Daoy (cell line): ENCODE measurements around a stretch of chr18.

- RAMPAGE, long total RNA, result no peak
These were observed 127.8 kb downstream of the CTIF start for GRCh38 chr18:48666424-48667206.

- RAMPAGE, long total RNA, result no peak
These were observed 88.1 kb downstream of the SMAD7 start for GRCh38 chr18:48862569-48863088.

GRCh38 chr18:48878827-48879615 lies 71.7 kb downstream of the SMAD7 start:
- RAMPAGE, long total RNA, result no peak

DNA sequence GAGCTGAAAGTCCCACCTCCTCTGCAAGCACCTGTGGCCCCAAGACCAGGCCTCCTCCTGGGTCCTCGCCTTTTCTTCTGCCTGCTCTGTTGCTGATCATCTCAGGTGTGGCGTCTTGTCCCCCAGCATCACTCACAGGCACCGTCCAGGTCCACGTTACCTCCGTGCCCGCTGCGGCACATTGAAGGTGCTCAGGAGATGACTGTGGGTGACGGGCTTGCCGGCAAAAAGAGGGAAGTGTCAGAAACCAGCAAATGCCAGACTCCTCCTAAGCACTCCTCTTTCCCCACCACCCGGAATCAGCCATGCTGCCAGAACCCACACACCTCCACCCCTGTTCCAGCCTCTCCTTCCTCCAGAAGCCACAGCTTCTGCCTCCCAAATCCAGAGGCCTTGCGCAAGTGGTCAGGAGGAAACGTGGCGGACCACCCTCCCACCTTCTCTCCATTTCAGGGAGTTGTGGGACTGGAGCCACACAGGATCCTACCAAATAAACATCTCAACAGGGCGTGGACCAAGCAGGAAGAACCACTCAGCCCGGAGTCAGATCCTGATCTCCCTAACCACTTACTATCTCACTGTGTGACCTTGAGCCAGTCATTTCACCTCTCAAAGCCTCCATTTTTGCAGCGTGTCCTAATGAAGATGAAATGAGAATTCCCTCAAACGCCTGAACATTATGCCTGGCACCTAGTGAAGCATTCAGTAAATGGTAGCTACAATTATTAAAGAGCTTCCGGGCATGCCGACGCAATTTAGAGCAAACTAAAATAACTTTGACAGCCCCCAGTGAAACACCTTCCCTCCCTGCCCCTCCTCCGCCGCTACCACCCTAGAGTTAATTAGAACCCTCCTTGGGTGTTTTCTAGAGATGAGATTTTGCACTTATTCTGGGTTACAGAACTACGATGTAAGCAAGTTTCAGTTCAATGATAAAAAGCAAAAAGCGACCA lies 33.0 kb downstream of the SMAD7 start:
- RAMPAGE, long total RNA, result no peak

GRCh38 chr18:48920838-48921596 lies 29.7 kb downstream of the SMAD7 start:
- RAMPAGE, long total RNA, result no peak

DNA sequence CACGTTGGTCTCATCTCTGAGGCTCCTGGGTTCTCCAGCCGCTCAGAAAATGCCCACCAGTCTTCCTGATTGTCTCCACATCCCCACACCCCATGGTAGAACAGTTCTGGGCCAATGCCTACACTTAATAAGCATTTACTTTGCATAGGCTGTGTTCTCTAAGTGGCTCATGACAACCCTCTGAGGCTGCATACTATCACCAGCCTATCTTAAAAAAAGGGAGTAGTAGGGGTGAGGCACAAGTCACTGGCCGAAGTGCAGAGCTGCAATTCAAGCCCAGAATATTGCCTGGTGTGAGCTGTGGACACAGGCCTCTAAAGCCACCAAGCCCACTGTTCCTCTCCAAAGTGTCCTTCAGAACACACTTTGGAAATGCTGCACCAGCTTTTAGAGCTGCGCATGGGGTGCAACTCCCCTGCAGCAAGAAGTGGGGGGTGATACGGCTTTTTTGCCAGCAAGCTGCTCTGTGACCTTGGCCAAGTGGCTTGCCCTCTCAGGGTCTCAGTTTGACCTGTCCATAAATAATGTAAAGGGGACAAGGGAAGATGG lies 23.0 kb downstream of the SMAD7 start:
- RAMPAGE, long total RNA, result no peak

DNA sequence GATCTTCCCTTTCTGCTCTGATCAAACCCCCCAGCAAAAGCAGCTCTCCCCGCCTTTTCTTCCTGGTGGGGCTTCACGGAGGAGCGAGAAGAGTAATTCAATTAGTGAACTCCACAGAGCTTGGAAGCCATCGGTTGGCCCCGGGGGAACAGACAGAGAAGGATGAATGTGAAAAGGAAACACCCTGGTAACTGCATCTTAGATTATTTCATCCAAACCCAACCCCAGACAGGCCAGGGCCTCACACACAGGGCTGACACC lies 18.3 kb downstream of the SMAD7 start:
- RAMPAGE, long total RNA, result no peak

DNA sequence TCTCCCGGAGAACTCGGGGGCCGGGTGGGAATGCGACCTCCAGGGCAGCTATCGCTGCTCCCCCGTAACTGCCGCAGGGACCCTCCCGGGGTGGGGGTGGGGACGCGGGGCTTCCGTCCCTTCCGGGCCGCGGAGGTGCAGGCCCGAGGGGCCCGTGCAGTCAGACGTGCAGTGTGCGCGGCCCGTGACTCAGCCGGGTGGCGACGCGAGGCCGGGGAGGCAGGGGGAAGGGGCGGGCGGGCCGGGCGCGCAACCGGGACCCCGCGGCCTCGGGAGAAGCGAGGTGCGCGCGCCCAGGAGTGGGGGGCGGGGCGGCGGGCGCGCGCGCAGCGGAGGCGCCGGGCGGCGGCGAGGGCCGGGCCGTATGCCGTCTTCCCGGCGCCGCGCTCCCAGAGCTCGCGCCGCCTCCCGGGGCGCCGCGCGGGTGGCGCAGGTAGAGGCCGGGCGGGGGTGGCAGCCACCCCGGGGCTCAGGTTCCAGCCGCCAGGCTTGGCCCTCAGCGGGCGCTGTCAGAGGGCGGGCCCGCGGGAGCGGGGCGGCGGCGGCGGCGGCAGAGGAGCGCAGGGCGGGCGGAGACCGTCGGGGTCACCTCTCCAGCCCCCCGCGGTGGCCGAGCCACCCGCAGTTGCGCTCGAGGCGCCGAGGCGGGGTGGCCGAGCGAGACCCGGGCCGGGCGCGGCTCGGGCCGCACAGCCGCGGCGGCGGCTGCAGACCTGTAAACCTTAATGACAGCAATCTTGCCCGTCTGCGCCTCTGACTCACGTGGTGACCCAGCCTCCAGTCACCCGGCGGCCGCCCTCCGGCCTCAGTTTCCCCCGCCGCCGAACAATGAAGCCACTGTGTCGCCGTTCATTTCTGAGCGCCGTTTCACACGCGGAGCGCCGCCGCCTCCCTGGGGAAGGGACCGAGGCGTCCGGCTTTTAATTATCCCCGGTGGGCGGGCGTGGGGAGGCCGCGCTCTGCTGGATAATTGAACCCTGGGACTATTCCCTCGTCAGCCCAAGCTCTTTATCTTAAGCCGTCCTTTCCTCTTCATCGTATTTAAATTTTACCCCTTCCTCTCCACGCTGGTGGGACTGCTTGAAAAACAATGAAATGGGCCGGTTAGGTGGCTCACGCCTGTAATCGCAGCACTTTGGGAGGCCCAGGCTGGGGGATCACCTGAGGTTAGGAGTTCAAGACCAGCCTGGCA lies 25.3 kb upstream of the SMAD7 start:
- RAMPAGE, long total RNA, result no peak

DNA sequence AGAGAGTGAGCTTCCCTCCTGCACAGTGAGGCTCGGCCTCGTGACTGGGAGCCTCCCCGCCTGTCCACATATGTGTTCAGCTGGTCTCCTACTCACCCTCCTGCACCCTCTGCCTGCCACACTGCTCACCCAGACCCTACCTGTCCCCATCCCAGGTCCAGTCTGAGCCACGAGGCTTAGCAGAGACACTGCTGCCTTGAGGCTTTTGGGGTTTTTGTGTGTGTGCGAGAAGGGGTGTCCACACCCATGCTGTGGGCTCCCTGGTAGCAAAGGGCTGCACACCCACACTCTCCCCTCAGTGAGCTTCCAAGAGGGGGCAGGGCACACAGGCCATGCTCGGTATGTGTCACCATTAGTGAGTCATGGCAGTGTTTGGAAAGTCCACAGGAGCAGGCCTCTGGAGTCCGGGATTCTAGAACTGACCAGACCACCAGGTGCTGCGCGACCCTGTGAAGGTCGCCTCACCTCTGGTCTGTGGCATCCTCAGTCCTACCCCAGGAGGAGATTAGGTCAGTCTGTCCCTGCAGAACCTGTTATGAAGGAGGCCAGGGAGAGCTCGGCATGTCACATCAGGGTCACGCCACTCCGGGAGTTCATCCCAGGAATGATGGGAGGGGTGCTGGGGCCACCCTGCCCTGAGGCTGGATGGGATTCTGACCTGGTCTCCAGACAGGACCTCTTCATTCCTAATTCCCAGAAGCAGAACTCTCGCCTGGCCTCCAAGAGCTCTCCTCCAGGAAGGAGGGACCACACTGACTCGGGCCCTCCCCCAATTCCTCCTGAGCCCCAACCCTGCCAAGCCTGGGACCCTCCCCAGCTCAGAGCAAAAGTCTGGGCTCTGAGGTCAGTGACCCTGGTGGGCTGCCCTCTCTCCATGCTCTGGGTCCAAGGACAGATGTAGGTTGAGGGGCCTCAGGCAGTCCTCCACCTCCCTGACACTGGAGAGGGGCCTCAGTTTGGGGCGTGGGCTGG lies 40.0 kb upstream of the SMAD7 start:
- RAMPAGE, long total RNA, result no peak

- RAMPAGE, long total RNA, result no peak
These were observed 70.7 kb upstream of the SMAD7 start for GRCh38 chr18:49021327-49022034.

GRCh38 chr18:49052531-49053369 lies 102.0 kb upstream of the SMAD7 start:
- RAMPAGE, long total RNA, result no peak

DNA sequence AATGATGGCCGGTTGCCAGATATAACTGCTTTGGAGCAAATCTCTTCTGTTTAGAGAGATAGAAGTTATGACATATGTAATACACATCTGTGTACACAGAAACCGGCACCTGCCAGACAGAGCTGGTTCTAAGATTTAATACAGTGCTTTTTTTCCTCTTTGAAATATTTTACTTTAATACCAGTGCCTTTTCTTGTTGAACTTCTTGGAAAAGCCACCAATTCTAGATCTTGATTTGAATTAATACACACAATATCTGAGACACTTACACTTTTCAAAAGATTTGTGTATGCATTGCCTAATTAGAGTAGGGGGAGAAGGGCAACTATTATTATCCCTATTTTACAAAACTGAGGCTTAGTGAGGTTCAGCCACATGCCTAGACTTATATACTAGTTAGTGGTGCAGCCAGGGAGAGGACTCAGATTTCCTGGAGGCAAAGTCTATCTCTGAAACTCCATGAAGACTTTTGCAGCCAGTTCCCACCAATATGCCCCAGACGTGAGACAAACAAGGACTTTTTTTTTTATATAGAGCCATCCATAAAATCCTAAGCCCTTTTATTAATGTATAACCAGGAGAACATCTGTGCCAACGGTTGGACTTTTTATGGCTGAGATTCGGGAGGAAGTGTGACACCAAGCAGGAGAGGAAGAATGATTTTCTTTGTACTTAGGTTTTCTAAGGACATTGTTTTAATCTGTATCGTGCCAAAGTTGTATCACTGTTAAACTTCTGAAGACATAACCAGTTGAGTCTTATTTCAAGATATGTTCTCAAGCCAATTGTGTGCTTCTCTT lies 29.8 kb downstream of the LIPG start:
- RAMPAGE, long total RNA, result no peak

DNA sequence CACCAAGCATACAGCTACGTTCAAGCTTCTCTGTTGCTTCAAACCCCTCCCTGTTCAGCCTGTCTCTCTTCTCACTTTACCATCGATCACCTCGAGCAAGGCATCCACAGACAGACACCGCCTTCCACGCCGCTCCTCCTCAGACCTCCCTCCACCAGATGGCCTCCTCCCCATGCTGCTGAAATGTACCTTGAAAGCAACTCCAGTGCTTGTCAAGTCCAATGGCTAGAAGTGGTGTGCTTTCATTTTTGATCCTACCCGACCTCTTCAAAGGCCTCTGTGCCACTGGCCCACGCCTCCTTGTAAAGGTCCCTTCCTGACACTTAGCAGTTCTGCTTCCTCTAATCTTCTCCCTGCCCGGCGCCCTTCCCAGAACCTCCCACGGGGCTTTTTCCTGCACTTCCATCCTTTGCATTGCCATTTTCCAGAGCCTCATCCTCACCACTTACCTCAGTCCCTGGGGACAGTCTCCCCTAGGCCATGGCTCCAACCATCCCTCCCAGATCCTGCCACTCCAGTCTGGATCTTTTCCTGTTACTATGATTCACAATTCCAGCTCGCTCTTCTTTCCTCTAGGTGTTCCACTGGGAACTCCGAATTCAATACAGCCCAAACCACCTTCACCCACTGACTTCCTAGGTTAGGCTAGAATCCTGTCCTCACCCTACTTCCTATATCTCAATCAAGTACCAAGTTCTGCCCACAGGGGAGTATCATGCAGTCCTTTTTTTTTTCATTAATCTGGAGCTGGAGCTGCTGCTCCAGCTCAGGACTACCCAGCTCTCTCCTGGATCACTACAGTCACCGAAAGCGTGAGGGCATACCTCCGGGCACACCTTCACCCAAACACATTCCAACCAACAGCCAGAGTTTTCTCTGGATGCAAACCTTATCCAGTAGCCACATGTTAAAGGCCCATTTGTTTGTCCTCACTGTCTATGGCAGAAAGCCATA lies 131.7 kb upstream of the ACAA2 start:
- RAMPAGE, long total RNA, result no peak

GRCh38 chr18:50127619-50128124 lies 67.3 kb downstream of the MYO5B start:
- RAMPAGE, long total RNA, result no peak

- RAMPAGE, long total RNA, result no peak
These were observed 66.2 kb downstream of the MYO5B start for GRCh38 chr18:50128434-50129400.

DNA sequence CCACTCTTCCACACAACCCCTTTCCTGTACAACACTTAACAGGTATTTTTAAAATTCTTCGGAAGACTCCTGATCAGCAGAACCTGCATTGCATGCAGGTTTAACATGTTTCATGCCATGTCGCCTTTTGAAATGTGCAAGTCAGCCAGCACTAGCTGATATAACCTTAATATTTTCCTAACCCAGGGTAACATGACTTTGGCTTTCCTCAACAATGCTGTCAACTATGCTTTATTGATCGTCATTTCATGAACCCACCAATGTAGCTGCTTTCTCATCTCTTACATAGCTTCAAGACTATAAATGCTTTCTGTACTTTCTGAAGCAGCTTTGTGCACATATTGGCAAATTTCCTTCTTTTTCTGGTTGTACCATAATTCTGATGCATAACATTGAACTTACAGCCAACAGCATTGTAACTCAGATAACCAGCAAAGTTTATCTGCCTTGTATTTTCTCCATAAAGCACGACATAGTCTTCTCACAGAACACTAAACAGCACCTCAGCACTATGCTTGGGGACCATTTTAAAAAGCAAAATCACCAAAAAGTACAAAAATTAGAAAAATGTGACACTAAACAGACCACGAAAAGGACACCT lies 2.2 kb downstream of the MBD1 start:
- RAMPAGE, long total RNA, result no peak

- RAMPAGE, long total RNA, result no peak
These were observed 893 bp downstream of the MAPK4 start for GRCh38 chr18:50560362-50561598.

- RAMPAGE, long total RNA, result no peak
These were observed 55.0 kb downstream of the MAPK4 start for GRCh38 chr18:50614711-50615500.

- RAMPAGE, long total RNA, result no peak
These were observed 99.2 kb downstream of the MAPK4 start for GRCh38 chr18:50658972-50659535.

GRCh38 chr18:50797067-50798141 lies 22.4 kb downstream of the MRO start:
- RAMPAGE, long total RNA, result no peak